ENCODE data around the genes OSBPL8 and PTPRQ.

GRCh38 chr12:76266562-76267364 is 81.5 kb downstream of the BBS10 start:
- PRO-cap, result no peak
- RAMPAGE, long total RNA, 4 experiments, result no peak in any of the 4 experiments

DNA sequence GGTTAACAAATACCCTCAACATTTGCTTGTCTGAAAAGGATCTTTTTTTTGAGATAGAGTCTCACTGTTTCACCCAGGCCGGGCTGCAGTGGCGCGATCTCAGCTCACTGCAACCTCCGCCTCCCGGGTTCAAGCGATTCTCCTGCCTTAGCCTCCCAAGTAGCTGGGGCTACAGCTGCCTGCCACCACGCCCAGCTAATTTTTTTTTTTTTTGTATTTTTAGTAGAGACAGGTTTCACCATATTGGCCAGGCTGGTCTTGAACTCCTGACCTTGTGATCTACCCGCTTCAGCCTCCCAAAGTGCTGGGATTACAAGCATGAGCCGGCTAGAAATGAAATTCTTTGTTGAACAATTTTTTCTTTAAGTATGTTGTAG is 45.5 kb downstream of the OSBPL8 start:
- PRO-cap, result no peak
- RAMPAGE, long total RNA, 4 experiments, result no peak in any of the 4 experiments

DNA sequence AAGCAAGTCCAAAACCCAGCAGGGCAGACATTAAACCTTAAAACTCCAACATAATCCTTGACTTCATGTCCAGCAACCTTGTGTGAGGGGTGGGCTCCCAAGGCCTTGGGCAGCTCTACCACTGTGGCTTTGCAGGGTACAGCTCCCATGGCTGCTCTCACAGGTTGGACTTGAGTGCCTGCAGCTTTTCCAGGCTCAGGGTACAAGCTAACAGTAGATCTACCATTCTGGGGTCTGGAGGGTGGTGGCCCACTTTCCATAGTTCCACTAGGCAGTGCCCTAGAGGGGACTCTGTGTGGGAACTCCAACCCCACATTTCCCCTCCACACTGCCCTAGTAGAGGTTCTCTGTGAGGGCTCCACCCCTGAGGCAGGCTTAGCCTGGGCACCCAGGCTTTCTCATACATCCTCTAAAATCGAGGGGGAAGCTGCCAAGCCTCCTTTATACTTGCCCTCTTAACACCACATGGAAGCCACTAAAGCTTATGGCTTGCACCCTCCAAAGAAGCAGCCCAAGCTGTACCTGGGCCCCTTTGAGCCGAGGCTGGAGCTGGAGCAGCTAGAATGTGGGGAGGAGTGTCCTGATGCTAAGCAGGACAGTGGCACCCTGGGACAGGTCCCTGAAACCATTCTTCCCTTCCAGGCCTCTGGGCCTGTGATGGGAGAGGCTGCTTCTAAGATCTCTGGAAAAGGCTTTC is 41.2 kb downstream of the OSBPL8 start:
- PRO-cap, result no peak
- RAMPAGE, long total RNA, 4 experiments, result no peak in any of the 4 experiments

DNA sequence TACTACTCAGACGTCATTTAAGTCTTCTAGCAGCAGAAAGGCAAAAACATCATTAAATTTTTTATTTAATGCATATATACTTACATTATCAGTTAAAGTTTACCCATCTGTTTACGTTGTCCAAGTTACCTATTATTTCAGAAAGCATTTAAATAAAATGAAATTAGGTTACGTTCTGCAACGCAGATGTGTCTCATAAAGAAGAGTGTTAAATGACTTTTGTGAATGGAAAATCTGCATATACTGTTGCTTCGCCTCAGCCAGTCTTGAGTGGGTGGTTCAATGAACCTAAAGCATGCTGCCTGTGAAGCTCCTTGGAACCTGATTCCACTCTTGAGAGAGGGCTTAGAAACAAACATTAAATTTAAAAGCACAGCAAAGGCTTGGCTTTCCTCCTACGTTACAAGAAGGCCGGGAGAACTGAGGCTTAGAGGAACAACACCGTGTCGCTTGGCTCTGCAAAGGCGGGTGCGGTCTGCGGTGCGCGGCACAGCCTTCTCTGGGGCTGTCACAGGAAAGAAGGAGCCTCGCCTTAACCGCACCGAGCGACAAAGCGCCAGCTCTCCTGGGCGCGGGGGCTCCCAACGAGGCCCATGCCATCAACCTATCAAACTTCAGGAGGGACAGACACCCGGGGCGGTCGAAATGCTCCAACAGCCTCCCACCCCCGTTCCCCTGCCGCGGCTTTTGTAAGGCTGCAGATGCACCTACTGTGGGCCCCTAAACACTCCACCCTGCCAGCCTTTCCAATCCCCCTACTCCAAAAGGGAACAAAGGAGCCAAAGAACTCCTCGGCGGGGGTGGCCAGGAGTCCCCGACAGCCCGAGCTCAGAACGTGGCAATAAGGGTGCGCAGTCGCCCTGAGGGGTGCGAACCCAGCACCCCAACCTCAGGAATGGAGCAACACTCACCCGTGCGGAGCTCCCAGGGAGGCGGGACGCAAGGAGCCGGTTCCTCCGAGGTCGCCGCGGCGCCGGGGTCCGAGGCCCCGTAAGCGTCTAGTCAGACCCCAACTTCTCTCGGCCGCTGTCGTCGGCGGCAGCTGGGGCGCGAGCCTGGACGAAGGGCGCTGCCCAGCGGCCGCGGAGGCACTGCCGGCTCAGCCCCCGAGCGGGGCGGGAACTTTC is 722 bp downstream of the OSBPL8 start:
- PRO-cap, result bidirectional peak, plus-strand start at position 498 of the sequence, minus-strand start at position 340 of the sequence; bidirectional peak, plus-strand start at position 910 of the sequence, minus-strand start at position 843 of the sequence; unidirectional peak, minus-strand start at position 1,044 of the sequence
- RAMPAGE, long total RNA, 4 experiments, result no peak in any of the 4 experiments

GRCh38 chr12:76559613-76560455 is at the start of gene OSBPL8:
OSBPL8 (minus strand) TSS chr12:76559771.
- PRO-cap, result bidirectional peak, plus-strand start at chr12:76559874, minus-strand start at chr12:76559771
- RAMPAGE, long total RNA, 4 experiments, result start-site peak on the plus strand in 1 of 4 experiments, at chr12:76559870-76559896 at its widest, 11 reads per replicate; start-site peak on the minus strand in 2 of 4 experiments, at chr12:76559713-76559828 at its widest, 25 to 63 reads per replicate

- PRO-cap, result unidirectional peak, plus-strand start at chr12:76877513
- RAMPAGE, long total RNA, 4 experiments, result no peak in any of the 4 experiments
Measured at GRCh38 chr12:76877431-76877733, 1.4 kb downstream of the CSRP2 start.

DNA sequence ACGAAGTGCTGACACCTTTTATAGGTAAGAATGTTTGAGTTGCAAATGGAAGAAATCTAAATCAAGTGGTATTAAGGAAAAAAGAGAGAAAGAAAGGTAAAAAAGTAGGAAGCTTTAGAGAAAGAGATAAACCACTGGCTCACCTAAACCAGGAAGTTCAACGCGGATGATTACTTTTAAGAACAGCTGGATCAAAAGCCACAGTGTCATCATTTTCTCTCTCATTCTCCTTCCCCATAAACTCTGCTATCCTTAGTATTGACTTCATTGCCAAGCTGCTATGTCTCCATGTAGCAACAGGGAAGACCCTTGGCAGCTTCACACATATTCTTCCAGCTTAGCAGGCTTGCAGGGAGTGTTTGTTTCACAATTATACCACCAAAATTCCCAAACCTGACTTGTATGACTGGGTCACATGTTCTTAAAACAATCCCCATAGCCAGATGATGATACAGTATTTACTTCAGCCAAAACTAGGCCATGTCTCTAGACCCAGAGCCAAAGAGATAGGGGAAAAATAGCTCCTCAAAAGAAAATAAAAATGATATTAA is 235.5 kb downstream of the PAWR start:
- PRO-cap, result no peak
- RAMPAGE, long total RNA, 4 experiments, result no peak in any of the 4 experiments

- PRO-cap, result no peak
- RAMPAGE, long total RNA, 4 experiments, result no peak in any of the 4 experiments
Measured at GRCh38 chr12:79559007-79559455, 131.7 kb downstream of the PAWR start.

DNA sequence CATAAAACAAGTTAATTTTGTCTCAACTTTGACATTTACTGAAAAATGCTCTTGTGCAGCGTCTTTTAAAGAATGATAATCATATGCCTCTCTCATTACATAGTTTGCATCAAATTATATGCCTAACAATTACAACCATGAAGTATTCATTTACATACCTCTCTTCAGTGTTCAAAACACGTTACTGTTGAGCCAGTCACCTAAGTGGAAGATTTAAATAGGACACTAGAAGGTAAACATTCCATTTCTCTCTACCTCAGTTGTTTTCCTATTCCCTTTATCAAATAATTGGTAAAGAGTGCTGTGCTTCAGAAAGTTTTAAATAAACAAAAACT is 46.5 kb downstream of the PAWR start:
- PRO-cap, result no peak
- RAMPAGE, long total RNA, 4 experiments, result no peak in any of the 4 experiments

DNA sequence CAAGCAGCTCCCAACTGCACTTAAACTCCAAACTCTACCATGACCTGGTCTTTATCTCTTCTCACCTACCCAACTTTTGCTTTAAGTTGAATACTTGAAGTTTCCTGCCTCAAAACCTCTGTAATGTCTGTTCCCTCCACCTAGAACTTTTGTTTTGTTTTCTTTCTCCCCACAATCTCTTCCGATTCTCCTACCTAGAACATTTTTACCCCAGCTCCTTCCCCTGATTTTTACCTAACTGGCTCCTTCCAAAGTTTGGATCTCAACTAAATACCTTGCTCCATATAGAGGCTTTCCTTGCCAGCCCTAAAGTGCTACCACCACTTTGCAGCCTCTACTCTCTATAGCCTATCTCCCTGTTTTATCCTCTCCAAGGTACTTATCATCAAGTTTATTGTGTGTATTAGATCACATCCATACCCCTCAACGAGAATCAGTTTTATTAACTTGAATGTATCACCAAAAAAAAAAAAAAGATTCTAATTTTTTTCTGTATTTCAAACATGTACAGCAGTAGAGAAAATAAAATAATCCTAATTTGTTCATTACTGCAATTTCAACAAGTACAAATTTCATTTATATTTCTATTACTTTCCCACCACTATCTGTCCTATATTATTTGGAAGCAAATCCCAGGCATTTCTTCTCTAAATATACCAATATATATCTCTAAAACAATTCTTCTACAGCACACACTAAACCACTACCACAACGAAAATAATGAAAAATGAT is 18.3 kb downstream of the PAWR start:
- PRO-cap, result no peak
- RAMPAGE, long total RNA, 4 experiments, result no peak in any of the 4 experiments

- PRO-cap, result no peak
- RAMPAGE, long total RNA, 4 experiments, result no peak in any of the 4 experiments
Measured at GRCh38 chr12:79685025-79685464, 5.7 kb downstream of the PAWR start.

GRCh38 chr12:79691640-79691750 is 731 bp upstream of the PAWR start:
- PRO-cap, result no peak
- RAMPAGE, long total RNA, 4 experiments, result no peak in any of the 4 experiments

DNA sequence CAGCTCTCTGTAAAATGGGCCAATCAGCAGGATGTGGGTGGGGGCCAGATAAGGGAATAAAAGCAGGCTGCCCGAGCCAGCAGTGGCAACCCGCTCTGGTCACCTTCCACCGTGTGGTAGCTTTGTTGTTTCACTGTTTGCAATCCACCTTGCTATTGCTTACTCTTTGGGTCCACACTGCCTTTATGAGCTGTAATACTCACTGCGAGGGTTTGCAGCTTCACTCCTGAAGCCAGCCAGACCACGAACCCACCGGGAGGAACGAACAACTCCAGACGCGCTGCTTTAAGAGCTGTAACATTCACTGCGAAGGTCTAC is 20.9 kb upstream of the PAWR start:
- PRO-cap, result no peak
- RAMPAGE, long total RNA, 4 experiments, result no peak in any of the 4 experiments

DNA sequence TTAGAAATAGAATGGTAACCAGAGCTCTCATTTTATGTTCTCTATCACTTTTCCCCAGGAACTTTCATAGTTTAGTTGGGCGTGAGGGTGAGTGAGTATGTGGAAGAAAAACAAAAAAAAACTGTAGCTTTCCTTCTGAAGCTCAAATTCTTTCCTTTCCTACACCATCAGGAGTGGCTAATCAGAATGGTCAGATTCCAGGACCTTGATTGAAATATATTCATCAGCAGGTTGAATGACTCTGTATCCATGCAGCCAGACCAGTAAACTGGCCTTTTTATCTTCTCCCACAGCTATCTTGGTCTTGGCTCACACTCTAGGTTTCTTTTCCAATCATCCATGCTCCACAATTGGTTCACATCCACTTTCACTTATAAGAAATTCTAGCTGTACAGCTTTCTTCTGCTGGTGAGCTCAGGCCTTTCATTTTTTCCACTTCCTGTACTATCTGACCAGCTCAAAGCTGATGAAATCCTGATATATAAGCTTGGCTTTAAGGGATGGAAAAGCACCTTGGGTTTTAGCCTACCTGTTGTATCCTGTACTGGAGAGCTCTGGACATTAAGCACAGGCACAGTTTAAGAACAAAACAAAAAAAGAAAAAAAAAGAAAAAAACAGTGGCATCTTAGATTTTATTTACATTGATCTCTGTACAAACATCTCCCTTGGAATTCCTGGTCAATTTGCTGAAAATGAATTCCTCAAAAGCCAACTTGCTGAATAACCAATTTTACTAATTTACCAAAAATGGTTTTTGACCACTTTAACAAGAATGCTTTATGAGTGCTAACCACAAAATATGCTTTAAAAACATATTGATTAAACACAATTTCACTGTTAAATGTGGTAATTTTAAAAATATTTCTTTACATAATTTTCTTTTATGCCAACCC is 91.5 kb upstream of the PAWR start:
- PRO-cap, result no peak
- RAMPAGE, long total RNA, 4 experiments, result no peak in any of the 4 experiments

DNA sequence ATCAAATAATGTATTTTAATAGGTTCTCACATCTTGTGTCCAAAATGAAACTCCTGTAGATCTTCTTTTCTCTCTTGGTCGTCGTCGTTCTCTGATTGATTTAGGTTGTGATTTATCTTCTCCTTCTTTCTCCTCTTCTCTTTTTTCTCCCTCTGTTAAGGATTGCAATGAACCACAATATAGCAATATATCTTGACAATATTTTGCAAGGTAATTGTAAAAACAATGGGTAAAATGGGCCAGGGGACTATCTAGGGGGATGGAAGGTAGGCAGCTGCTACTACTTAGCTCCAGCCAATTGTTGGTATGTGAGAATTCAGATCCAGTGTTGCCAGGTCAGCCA is 104.8 kb upstream of the PAWR start:
- PRO-cap, result no peak
- RAMPAGE, long total RNA, 4 experiments, result no peak in any of the 4 experiments

DNA sequence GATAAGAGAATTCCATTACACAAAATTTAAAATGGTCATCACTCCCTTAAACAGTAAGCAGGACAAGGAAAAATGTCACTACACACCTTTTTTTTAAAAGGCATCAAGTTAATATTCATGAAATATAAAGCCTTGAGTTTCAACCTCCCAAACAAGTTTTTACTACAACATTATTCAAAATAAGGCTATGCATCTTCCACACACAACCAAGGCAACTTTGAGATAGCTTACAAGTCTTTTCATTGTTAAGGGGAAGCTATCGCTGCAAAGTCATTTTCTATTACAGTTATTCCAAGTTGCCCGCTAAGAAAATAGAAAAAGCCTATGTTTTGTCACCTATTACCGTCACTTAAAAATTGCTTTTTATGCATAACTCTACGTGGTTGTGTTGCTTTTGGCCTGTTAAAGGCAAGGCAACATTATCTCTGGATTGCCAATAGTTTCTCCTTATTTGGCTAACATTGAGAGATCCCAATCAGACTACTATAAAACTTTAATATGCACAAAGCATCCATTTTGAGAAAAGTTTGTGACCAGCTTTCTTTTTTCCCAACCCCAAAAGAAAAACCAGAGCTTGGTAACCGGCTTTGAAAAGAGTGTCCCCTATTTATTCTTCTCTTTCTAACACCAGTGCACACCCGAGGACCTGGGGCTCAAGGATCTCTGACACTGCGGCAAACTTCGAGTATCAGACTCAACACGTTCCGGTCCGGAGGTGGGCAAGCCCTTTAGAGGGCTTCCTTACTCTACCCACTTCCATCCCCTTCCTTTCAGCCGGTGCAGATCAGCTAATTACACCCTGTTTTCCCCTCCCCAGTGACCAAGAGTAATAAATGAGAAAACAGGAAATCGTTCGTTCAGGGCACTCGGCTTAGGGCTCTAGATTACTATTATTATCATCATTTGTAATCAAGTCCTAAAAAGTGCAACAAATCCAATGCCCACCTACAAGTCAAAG is 1.3 kb downstream of the PPP1R12A start:
- PRO-cap, result no peak
- RAMPAGE, long total RNA, 4 experiments, result no peak in any of the 4 experiments

GRCh38 chr12:80443655-80444647 is at the start of gene PTPRQ:
PTPRQ (plus strand) TSS chr12:80444235.
- PRO-cap, result no peak
- RAMPAGE, long total RNA, 4 experiments, result start-site peak on the plus strand in 1 of 4 experiments, at chr12:80444233-80444389 at its widest, 16 reads per replicate

DNA sequence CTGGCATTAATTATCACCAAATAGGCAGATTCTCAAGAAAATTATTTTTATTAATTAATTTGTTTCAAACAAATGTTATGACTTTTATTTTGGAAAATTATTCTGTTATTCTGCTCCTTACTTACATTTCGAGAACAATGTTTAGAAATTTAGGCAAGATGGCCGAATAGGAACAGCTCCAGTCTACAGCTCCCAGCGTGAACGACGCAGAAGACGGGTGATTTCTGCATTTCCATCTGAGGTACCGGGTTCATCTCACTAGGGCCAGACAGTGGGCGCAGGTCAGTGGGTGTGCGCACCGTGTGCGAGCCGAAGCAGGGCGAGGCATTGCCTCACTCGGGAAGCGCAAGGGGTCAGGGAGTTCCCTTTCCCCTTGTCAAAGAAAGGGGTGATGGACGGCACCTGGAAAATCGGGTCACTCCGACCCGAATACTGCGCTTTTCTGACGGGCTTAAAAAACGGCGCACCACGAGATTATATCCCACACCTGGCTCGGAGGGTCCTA is 33.4 kb downstream of the PTPRQ start:
- PRO-cap, result no peak
- RAMPAGE, long total RNA, 4 experiments, result no peak in any of the 4 experiments

- PRO-cap, result no peak
- RAMPAGE, long total RNA, 4 experiments, result no peak in any of the 4 experiments
Measured at GRCh38 chr12:80634932-80635443, 72.4 kb upstream of the MYF6 start.

GRCh38 chr12:80878353-80878750 is 59.4 kb downstream of the LIN7A start:
- PRO-cap, result bidirectional peak, plus-strand start at chr12:80878595, minus-strand start at chr12:80878623
- RAMPAGE, long total RNA, 4 experiments, result no peak in any of the 4 experiments

All from gastroesophageal sphincter (tissue), 4 donors.